Metastatic Liver Carcinoma in the Adrenal Gland (tissue), 2 donors: ENCODE measurements around the genes ADAMTS3, PPBP and BTC.

- PRO-cap, 2 experiments = peak in 2 of 2 experiments; most common minus-strand start chr4:71074788 (in 2)
Observed at GRCh38 chr4:71074562-71075366, 81.3 kb downstream of the DCK start.

DNA sequence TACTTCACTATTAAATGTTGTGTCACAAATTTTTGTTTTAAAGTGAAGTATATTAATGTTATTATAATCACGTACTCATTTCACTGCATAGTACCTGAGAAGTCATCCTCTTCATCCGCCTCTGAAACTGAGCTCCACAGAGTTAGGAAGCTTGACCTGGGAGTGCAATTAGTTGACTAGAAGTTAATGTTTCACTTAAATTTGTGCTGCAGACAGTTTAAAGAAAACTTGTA lies 254.1 kb downstream of the SLC4A4 start:
- PRO-cap, 2 experiments = no peak in any of the 2 experiments

DNA sequence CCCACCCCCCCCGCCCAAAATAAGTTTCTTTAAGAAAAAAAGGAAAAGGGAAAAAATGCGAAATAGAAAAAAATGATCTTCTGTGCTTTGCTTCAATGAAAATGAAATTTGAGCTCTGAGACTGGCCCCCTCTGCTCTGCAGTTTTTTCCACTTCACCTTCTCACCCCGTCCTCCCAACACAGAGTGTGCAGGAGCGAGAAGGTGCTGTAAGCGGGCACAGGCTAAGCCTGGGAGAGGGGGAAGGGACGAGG lies 279 bp downstream of the ADAMTS3 start:
- PRO-cap, 2 experiments = no peak in any of the 2 experiments

GRCh38 chr4:72569068-72569460 lies at the start of gene ADAMTS3:
TSS of gene ADAMTS3 (minus strand) at chr4:72569221.
- PRO-cap, 2 experiments = no peak in any of the 2 experiments

DNA sequence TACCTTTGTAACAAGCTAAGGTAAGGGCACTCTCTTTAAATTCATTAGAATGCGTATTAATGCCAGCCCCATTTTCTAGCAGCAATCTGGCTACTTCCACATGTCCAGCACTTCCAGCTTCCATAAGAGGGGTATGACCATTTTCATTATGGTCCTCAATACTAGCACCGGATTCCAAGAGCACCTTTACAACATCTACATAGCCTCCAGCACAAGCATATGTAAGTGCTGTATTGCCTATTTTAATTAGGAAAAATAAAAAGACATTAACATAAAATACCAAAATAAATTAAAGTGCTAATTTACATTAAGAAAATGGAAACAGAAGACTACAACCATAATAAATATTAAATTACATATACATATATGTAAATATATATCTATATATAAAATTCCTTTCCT lies 84.4 kb upstream of the COX18 start:
- PRO-cap, 2 experiments = no peak in any of the 2 experiments

GRCh38 chr4:73160995-73161586 lies 91.6 kb upstream of the COX18 start:
- PRO-cap, 2 experiments = no peak in any of the 2 experiments

GRCh38 chr4:73257706-73257878 lies 1.0 kb downstream of the ANKRD17 start:
- PRO-cap, 2 experiments = no peak in any of the 2 experiments

DNA sequence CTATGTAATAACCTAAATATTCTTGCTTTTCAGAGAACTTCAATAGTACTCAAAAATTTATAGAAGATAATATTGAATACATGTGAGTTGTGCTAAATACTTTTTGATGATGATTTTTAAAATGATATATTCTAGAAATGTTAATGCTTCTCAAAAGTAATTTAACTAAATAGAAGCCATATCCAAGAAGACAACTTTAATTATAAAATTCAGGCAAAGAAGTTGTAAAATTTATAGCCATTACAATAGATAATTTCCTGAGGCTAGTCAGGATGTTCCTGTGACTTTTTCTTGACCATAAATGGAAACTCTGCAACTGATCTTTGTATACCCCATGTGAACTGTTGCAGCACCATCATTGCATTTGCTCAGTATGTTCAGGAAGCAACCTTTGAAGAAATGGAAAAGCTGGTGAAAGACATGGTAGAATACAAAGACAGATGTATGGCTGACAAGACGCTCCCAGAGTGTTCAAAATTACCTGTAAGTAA lies 2.4 kb downstream of the AFM start:
- PRO-cap, 2 experiments = peak in 2 of 2 experiments; most common plus-strand start position 358 of the sequence (in 1); most common minus-strand start position 299 of the sequence (in 1)

- PRO-cap, 2 experiments = no peak in any of the 2 experiments
Observed at GRCh38 chr4:73709262-73709972, 31.0 kb upstream of the CXCL8 start.

DNA sequence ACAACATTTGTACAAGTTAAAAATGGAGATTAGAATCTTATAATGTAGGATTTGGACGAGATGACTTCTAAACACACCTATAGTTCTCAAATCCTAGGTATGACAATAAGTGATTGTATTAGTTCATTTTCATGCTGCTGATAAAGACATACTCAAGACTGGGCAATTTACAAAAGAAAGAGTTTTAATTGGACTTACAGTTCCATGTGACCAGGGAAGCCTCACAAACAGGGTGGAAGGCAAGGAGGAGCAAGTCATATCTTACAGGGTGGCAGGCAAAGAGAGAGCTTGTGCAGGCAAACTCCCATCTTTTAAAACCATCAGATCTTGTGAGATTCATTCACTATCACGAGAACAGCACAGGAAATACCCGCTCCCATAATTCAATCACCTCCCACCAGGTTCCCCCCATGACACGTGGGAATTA lies 19.6 kb upstream of the CXCL8 start:
- PRO-cap, 2 experiments = no peak in any of the 2 experiments

DNA sequence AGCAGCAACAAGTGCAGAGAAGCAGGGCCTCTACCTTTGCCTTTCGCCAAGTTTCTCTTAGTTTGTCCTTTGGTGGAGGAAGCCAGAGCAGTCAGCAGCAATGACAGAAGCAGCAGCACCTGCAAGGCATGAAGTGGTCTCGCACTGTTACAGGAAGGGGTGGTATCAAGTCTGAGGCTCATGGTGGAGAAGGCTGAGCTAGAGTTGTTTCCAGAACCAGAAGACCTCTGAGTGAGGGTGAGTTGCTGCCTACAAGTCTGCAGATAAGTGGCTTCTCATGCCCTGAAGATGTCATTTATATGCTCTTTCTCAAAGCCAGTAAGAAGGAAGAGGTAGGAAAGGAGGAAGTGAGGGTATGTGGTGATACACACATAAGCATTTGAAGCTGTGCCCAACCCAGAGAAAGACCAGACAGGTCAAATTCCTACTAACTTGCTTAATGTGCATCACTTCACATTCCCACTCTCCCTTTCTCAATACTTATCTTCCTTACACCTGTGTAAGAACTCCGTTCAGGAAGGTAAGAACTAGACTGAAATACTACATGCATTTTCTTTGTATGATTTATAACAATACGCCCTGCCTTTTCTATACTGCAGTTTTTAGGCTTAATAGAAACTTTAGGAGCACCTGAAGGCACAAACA lies at the start of gene PPBP:
Gene PPBP, minus strand, starts transcription at position 269 of the 645 bp plus-strand sequence.
- PRO-cap, 2 experiments = no peak in any of the 2 experiments

DNA sequence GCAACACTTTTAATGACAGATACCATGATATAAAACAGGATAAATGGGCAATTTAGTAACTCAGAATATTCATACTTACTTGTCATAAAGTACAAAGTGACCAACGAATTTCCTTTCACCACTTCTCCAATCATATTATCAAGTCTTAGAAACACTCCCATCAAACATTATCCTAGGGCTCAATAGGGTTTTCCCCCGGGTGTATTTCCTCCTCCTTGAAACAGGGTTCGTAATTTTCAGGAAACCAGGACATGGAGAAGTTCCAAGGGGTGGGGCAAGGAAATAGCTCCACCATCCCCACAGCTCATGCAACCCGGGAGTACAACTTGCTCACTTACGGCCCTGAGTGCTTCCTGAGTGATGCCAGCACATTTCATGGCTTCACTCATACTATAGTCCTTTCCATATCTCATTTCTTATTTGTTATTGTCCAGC lies 73.2 kb downstream of the MTHFD2L start:
- PRO-cap, 2 experiments = no peak in any of the 2 experiments

DNA sequence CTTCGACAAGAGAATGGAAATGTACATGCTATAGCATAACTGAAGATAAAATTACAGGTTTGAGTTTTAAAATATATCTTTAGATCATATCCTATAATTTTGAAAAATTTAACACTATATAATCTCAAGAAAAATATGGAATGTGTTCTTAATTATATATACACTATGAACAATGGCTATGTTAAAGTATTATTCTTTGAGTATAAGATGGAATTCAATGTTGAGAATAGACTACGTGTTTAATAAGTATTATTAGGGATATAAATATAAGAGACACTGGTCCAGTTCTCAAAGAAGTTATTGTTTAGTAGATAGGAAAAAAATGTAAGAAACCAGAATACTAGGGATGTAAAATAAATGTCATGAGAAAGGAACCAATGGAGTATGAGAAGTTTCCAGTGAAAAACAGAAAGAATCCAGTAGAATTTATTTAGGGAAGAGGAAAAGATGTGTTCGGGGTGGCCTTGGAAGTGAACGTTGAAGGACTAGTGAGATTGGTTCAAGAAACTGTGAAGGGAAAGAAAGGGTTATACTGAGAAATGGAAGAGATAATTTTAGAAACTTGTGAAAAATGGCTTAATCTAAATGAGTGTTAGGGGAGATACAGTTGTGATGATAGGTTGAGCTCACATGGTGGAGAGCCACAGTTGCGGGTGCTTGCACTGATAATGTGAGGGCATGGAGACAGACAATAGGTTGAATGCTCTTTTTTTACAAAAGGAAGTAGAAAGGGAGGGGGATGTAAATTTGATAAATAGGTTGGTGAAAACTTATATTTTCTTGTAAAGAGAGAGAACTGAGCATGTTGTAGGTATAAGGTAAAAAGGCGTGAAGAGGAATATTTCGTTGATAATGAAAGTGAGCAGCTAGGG lies 7.9 kb downstream of the AREG start:
- PRO-cap, 2 experiments = no peak in any of the 2 experiments

GRCh38 chr4:74529558-74529979 lies 84.6 kb downstream of the AREG start:
- PRO-cap, 2 experiments = no peak in any of the 2 experiments

DNA sequence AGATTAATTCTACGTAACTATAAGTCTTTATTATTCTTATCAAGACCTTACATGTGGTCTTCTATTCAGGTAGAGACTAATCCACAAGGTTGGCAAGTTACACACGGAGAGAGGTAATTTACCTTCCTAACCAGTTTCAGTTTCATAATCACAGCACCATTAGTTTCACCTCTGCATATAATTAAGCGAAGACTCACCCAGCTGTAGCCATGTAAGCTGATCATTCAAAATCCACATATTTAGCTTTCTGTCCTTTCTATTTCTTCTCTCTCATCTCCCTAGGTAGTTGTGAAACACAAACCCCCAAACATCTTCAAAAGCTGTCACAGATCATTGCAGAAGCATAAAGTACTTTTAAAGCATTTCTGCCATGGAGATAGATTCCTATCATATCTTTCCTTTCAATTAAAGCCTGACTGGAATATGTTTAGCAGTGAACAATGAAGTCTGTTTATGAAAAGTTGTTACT lies 78.5 kb downstream of the BTC start:
- PRO-cap, 2 experiments = no peak in any of the 2 experiments

GRCh38 chr4:74794353-74795075 lies at the start of gene BTC:
TSS of gene BTC (minus strand) at chr4:74794523.
- PRO-cap, 2 experiments = peak in 2 of 2 experiments; most common minus-strand start chr4:74794633 (in 2)

DNA sequence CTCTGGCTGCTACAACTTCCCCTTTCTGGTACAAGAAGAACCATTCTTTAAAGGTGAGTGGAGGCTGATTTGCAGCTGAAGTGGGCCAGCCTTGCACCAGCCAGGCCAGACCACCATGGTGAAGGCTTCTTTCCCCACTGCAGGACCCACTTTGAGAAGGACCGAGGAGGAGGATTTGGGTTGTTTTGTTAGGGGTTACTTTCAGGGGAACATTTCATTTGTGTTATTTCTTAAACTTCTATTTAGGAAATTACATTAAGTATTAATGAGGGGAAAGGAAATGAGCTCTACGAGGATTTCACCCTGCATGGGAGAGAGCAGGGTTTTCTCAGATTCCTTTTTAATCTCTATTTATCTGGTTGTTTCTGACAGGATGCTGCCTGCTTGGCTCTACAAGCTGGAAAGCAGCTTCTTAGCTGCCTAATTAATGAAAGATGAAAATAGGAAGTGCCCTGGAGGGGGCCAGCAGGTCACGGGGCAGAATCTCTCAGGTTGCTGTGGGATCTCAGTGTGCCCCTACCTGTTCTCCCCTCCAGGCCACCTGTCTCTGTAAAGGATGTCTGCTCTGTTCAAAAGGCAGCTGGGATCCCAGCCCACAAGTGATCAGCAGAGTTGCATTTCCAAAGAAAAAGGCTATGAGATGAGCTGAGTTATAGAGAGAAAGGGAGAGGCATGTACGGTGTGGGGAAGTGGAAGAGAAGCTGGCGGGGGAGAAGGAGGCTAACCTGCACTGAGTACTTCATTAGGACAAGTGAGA lies 113.7 kb downstream of the PARM1 start:
- PRO-cap, 2 experiments = no peak in any of the 2 experiments

GRCh38 chr4:75650008-75650451 lies 19.7 kb upstream of the CDKL2 start:
- PRO-cap, 2 experiments = no peak in any of the 2 experiments

GRCh38 chr4:75698552-75698942 lies 25.3 kb upstream of the G3BP2 start:
- PRO-cap, 2 experiments = no peak in any of the 2 experiments

- PRO-cap, 2 experiments = no peak in any of the 2 experiments
Observed at GRCh38 chr4:75989878-75990484, 764 bp downstream of the SDAD1 start.